Heart (tissue), 3 donors: Measurements from ENCODE around the gene TOLLIP.

DNA sequence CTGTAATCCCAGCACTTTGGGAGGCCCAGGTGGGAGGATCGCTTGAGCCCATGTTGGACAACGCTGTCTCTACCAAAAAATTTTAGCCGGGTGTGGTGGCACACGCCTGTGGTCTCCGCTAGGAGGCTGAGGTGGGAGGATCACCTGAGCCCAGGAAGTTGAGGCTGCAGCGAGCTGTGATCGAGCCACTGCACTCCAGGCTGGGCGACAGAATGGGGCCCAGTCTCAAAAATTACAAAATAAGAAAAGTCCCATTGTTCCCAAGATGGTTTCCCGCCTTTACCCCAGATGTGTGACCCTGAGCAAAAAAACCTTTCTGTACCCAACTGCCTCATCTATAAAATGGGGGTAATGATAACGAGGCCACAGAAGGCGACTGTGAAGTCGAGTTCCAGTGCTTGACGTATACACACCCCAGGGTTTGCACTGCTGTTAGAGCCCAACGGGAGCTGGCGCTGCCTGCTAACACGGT is 1.3 kb upstream of the RPLP2 start:
- RAMPAGE, long total RNA, 2 experiments = no peak in any of the 2 experiments

GRCh38 chr11:821067-821872 is 2.6 kb downstream of the PNPLA2 start:
- RAMPAGE, long total RNA, 2 experiments = no peak in any of the 2 experiments

DNA sequence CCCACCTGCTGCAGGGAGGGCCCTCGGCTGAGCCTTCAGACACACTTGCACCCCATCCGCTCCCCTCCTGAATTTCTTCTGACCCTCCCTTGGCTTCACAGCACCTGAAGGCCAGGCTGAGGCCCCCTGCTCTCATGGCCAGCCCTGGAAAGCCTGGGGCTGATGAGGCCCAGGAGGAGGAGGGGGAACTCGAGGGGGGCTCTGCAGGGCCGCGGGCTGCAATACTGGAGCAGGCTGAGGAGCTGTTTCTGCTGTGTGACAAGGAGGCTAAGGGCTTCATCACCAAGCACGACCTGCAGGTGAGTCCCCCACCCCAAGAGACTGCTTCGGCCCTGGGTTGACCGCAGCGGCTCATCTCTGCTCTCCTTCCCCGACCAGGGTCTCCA is 748 bp downstream of the CRACR2B start:
- RAMPAGE, long total RNA, 2 experiments = no peak in any of the 2 experiments

DNA sequence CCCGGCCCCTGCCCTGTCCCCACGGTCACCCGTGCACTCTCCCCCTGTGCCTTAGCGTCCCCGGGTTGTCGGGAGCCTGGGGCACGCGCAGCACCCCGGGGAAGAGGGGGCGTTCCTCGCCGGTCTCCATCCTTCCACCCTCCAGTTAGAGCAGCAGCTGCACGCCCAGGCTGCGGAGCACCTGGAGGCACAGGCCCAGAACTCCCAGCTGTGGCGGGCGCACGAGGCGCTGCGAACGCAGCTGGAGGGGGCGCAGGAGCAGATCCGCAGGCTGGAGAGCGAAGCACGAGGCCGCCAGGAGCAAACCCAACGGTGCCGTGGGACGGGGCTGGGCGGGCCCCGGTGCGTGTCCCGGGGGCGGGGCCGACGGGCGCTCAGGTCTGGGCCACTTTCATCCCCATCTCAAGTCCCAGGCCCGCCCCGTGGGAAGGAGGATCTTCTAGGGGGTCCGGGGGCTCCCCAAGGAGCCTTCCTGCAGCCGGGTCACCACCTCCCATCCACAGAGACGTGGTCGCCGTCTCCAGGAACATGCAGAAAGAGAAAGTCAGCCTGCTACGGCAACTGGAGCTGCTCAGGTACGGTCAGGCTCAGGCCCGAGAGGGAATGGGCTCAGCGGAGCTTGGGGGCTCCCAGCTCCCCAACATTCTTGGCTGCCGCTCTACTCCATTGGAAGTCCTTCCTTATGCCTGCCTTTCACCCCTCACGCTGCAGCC is 1.9 kb upstream of the CD151 start:
- RAMPAGE, long total RNA, 2 experiments = no peak in any of the 2 experiments

DNA sequence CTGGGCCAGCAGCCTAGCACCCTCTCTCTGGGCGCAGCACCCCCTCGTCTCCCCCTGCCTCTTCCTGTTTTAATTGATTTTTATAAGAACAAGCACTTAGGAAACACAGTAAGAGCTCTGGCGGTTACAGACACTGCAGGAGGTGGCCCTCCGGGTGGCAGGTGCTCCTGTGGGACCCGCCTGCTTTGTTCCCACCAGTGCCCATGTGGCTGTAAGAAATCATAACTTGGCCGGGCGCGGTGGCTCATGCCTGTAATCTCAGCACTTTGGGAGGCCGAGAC is 18.4 kb downstream of the TSPAN4 start:
- RAMPAGE, long total RNA, 2 experiments = no peak in any of the 2 experiments

DNA sequence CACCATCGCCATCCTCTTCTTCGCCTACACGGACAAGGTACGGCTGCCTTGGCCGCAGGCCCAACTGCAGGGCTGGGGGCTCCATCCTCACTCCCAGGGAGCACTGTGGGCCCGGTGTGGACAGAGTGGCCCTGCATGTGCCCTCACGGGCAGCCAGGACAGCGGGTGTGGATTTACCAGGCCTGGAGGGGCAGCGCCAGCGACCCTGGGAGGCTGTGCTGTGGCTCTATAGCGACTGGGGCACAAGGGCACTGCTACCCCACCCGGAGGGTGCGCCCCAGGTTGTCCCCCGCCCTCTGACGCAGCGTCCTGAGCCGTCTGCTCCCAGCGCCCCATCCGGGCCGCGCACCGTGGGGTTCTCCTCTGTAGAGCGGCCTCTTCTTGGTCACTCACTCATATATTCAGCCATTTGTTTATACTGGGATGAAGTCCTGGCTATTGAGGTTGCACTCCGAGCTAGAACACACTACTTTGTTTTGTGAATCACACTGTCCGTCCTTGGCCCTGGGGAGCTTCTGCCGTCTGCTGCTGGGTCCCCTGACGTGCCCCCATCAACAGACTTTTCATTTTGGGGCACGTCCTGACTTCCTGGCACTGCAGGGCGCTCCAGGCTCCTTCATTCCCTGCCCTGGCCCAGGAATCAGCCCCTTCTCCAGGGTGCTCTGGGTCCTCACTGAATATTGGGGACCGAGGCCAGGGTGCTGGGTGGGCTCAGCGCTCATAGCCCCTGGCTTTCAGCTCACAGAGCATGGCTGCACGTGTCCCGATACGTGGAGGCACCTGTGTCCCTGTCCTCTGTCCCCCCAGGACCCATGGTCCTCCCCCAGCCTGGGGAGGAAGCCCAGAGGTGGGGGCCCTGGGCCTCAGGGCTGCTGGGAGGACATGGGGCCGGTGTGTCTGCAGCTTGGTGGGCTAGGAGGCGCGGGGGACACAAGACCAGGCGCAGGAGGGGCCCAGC is 22.1 kb downstream of the TSPAN4 start:
- RAMPAGE, long total RNA, 2 experiments = no peak in any of the 2 experiments

GRCh38 chr11:910309-910525 is 393 bp downstream of the CHID1 start:
- RAMPAGE, long total RNA, 2 experiments = no peak in any of the 2 experiments

DNA sequence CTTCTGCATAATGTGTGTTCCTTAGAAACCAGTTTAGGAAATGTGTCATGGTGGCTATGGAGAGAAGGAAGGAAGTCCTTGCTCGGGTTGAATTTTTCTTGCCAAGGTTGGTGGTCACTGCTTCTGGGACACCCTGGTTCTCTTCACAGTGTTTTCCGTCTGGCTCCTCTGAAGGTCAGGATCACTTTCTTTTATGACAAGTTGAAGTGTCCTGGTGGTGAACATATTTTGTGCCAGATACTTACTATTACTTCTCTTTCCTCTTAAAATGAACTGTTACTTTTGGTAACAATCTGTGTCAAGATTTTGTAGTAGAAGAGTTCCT is 6.9 kb downstream of the AP2A2 start:
- RAMPAGE, long total RNA, 2 experiments = no peak in any of the 2 experiments

DNA sequence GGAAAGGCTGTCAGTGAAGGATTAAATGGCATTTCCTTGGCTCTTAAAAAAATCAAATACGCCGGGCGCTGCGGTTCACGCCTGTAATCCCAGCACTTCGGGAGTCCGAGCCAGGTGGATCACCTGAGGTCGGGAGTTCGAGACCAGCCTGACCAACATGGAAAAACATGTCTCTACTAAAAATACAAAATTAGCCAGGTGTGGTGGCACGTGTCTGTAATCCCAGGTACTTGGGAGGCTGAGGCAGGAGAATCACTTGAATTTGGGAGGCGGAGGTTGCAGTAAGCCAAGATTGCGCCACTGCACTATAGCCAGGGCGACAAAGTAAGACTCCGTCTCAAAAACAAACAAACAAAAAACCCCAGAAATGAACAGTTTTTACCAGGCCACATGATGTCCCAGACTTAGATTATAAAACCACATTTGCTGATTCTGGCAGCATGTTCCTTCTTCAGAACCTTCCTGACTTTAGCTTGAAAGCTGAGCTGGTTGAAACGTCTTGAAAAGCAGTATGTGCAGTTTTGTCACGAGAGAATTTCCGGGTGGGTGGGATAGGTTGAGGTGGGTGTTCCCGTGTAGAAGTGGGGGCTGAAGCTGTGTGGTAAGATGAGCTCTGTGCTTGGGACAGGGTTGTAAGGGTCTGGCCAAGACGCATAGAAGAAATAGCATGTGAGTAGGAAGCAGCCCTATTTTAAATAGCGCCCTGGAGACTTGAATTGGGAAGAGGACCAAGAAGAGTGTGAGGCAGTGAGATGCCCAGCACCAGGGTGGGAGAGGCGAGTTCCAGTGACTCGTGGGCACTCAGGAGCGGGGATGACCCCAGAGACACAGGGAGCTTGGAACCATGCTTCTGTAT is 7.5 kb downstream of the AP2A2 start:
- RAMPAGE, long total RNA, 2 experiments = no peak in any of the 2 experiments

- RAMPAGE, long total RNA, 2 experiments = no peak in any of the 2 experiments
Measured at GRCh38 chr11:1010668-1011409, 25.7 kb downstream of the MUC6 start.

DNA sequence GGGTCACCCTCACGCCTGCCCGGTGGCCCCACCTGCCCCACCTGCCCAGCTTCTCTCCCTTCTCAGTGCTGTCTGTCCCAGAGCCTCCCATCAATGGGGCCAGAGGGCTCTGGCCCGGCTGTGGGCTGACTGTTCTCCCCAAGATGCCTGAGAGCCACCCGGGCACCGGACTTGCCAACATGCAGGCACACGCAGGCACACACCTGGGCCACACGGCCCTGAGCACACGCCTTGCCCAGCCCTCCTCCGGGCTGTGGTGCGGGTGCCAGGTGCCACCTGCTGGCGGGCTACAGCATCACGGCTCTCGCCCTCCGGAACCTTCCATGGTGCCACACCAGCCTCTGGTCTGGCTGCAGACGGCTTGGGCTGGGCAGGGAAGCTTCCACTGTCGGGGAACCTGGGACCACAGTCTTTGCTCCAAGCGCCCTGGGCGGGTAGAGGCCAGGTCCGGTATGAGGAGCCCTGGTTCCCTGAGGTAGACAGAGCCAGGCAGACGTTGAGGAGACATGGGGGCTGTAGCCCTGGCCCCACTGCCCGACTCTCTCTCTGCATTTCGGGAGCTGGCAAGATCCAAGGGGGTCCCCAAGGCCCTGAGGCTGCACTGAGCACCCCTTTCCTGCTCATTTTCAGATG is 14.6 kb upstream of the MUC6 start:
- RAMPAGE, long total RNA, 2 experiments = no peak in any of the 2 experiments

GRCh38 chr11:1053919-1054822 is 17.7 kb upstream of the MUC6 start:
- RAMPAGE, long total RNA, 2 experiments = no peak in any of the 2 experiments

- RAMPAGE, long total RNA, 2 experiments = no peak in any of the 2 experiments
Measured at GRCh38 chr11:1060677-1061088, 24.2 kb upstream of the MUC6 start.

GRCh38 chr11:1074722-1075798 is 38.5 kb upstream of the MUC6 start:
- RAMPAGE, long total RNA, 2 experiments = no peak in any of the 2 experiments

- RAMPAGE, long total RNA, 2 experiments = no peak in any of the 2 experiments
Measured at GRCh38 chr11:1207438-1207951, 15.4 kb upstream of the MUC5B start.

DNA sequence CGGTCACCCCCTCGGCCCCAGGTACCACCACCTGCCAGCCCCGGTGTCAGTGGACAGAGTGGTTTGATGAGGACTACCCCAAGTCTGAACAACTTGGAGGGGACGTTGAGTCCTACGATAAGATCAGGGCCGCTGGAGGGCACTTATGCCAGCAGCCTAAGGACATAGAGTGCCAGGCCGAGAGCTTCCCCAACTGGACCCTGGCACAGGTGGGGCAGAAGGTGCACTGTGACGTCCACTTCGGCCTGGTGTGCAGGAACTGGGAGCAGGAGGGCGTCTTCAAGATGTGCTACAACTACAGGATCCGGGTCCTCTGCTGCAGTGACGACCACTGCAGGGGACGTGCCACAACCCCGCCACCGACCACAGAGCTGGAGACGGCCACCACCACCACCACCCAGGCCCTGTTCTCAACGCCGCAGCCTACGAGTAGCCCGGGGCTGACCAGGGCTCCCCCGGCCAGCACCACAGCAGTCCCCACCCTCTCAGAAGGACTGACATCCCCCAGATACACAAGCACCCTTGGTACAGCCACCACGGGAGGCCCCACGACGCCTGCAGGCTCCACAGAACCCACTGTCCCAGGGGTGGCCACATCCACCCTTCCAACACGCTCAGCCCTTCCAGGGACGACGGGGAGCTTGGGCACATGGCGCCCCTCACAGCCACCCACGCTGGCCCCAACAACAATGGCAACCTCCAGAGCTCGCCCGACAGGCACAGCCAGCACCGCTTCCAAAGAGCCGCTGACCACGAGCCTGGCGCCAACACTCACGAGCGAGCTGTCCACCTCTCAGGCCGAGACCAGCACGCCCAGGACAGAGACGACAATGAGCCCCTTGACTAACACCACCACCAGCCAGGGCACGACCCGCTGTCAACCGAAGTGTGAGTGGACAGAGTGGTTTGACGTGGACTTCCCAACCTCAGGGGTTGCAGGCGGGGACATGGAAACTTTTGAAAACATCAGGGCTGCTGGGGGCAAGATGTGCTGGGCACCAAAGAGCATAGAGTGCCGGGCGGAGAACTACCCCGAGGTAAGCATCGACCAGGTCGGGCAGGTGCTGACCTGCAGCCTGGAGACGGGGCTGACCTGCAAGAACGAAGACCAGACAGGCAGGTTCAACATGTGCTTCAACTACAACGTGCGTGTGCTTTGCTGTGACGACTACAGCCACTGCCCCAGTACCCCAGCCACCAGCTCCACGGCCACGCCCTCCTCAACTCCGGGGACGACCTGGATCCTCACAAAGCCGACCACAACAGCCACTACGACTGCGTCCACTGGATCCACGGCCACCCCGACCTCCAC is 18.9 kb downstream of the MUC5B start:
- RAMPAGE, long total RNA, 2 experiments = no peak in any of the 2 experiments

DNA sequence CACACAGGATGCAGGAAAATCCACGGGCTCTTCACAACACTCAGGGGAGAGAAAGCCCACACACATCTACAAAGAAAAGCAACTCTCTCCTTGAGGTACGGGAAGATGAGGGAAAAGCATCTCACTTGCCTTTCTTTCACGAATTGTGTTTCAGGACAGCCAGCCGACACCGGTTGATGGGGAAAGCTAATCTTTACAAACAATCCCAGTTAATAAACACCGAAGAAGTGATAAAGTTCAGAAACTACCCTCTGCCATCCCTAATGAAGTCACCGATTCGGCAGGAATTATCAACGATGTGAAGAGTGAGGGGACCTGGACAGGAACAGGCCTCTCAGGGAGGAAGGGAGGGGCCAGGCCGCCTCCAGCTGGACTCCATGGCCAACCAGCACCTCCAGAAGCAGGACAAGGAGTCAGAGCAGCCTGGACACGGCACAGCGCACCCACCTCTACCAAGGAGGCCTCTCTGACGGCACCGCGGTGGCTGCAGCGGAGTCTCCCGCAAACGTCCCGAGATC is 4.0 kb downstream of the TOLLIP start:
- RAMPAGE, long total RNA, 2 experiments = no peak in any of the 2 experiments

DNA sequence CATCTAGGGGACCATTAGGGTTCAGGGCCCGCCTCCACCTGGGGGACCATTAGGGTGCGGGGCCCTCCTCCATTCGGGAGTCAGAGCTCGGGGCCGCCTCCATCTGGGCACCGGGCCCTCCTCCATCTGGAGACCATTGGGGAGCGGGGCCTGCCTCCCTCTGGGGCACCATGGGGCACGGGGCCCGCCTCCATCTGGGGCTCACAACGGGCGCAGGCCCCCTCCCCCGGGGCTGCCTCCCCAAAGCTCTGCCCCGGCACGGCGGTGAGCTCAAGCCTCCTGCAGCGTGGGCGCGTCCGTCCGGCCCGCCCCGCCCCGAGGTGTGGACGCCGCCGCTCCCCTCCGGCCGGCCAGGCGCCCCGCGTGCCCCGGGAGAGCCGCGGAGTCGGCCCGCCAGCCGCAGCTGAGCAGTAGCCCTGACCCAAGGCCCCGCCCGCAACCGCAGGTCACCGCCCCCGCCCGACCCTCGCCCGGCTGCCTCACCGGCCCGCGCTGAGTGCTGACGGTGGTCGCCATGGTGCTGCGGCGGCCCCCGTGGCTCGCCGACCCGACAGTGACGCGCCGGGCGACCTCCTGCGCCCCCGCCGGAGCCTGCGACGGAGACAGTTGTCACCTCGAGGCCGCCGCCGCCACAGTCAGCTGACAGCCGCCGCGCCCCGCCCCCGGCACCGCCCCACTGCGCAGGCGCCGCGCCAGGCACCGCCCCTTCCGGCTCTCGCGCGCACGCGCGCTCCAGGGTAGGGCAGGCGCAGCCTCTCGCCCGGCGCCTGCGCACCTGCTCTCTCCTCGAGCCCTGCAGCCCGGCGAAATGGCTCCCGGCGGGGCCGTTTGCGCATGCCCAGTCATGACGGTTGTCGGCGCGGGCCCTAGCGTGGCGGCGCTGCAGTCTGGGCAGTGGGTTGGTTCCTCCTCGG is at the start of gene TOLLIP:
TOLLIP (minus strand) TSS at position 650 of the 914 bp plus-strand sequence.
- RAMPAGE, long total RNA, 2 experiments = start-site peak on the minus strand in 1 of 2 experiments, centred at position 630 of the sequence, 388 reads per replicate

DNA sequence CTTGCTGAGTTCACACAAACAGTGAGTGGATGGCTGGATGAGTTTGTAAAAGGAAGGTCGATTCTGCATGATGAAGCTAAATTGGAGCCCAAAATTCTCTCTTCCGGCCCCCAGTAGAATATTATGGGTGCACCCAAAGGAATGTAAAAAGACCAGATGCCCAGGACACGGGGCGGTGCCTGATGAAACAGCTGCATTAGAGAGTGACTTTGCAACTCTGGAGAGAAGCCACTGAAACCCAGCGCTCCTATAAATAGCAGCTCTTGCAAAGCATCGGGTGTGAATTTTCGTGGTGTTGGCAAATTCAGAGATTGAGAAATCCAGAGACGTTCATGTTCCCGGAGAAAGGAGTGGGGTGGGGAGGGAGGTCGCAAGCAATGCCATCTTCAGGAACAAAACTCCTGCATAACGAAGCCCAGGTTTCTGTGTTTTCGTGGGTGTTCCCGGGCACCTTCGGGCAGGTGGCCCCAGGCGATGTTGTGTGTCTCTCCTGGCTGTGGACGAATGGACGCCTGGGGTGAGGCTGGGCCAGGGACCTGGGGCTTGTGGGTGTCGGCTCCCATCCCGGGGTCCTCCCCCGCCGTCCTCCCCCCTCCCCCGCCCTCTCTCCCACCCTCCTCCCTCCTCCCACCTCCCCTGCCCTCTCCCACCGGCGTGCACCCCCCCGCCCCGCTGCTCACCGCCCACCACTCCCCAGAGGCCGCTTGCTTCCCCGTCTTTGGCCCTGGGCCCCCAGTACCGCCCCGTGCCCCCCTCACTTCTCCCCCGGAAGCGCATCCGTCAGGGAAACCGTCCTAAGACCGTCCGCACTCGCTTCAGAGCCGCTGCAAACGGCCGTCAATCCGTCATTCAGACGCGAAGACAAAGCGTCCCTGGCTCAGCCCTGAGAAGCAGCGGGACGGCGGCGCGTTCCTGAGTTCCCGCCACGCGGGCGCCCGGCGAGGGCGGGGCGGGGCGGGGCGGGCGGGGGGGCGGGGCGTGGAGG is 26.6 kb upstream of the TOLLIP start:
- RAMPAGE, long total RNA, 2 experiments = no peak in any of the 2 experiments

DNA sequence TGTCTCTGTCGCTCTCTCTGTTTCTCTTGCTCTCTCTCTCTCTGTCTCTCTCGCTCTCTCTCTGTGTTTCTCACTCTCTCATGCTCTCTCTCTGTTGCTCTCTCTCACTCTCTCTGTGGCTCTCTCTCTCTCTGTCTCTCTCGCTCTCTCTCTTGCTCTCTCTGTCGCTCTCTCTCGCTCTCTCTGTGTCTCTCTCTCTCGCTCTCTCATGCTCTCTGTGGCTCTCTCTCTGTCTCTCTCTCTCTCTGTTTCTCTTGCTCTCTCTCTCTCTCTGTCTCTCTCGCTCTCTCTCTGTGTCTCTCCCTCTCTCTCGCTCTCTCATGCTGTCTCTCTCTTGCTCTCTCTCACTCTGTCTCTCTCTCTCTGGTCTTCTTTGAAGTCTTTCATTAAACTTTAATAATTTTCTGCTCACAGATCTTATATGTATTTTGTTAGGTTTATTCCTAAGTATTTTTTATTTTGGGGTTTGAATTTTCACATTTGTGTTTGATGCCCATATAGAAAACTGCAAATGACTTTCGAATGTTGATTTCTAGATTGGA is 33.0 kb upstream of the BRSK2 start:
- RAMPAGE, long total RNA, 2 experiments = no peak in any of the 2 experiments